AG04449 (cell line): ENCODE measurements around the gene PRKRA.

- RRBS = no CpG with 5 or more reads among the region's 5 CpGs
Measured at GRCh38 chr2:177309802-177310180, 45.3 kb upstream of the NFE2L2 start.

DNA sequence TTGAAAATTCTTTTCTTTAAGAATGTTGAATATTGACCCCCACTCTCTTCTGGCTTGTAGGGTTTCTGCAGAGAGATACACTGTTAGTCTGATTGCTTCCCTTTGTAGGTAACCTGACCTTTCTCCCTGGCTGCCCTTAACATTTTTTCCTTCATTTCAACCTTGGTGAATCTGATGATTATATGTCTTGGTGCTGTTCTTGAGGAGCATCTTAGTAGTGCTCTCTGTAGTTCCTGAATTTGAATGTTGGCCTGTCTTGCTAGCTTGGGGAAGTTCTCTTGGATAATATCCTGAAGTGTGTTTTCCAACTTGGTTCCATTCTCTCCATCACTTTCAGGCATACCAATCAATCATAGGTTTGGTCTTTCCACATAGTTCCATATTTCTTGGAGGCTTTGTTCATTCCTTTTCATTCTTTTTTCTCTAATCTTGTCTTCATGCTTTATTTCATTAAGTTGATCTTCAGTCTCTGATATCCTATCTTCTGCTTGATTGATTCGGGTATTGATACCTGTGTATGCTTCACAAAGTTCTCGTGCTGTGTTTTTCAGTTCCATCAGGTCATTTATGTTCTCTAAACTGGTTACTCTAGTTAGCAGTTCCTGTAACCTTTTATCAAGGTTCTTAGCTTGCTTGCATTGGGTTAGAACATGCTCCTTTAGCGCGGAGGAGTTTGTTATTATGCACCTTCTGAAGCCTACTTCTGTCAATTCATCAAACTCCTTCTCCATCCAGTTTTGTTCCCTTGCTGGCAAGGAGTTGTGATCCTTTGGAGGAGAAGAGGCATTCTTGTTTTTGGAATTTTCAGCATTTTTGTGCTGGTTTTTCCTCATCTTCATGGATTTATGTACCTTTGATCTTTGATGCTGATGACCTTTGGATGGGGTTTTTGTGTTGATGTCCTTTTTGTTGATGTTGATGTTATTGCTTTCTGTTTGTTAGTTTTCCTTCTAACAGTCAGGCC, 19.8 kb upstream of the AGPS start:
- RRBS = no CpG with 5 or more reads among the region's 4 CpGs

DNA sequence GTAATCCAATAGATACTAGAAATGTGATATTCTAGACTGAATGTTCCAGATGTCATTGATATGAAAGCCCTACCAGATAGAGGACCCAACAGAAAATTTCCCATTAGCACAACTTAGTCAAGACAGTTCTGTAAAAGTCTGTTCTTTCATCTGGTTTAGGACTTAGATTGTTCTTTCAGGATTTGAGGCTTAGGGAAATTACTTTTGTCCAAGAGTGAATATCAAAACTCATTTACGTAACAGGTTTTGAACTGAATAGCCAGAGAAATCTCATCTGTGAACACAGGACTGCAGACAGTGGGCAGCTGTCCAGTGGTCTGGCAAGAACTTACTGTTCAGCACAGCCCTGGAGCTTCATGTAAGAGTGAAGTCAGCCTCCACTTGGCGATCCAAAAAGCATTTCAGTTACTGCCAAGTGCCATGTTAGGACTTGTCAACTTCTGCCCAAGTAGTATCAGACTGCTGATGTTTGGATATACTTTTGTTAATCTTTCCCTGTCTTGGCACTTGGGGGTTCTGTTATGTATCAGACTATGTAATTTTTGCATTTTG, 77.6 kb downstream of the OSBPL6 start:
- RRBS = no CpG with 5 or more reads among the region's 2 CpGs

DNA sequence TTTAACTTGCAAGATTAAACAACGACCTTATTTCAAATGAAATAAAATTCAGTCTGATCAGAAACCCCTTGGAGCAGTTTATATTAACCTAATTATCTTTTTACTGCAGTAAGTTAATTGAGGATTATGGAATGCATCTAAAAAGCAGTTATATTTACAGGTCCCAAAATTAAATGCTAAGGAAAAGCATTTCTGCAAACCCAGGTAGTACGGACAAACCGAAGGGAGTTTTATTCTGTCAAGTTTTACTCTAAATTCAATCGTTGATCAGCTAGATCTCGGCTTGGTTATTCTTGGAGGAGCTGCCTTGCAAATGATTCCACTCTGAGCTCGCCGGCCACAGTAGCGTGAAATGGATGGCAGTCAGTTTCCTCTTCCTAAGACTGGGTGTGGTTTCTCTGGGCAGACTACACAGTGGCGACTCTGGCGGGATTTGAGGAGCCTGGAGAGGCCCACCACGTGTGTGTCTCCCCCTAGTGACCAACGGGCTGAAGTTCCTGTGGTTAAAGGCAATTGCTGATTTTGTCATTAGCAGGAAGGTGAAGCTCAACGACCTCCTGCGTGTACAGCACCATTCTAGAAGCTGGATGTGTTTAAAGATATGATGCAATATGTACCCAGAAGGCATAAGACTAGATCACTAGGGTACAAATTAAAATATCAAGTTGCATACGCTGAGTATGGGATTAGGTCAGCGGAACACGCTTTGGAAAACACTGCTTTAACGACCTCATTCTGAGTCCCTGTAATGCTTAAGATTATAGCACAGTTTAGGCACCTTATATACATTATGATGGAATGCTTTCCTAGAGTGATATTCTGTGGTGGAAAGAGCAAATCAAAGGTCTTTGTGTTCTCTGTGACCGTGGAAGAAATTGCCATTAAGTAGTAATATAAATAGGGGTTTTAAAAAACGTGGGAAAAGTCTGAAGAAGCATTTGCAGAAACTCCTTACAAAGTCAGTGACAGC, 36.3 kb downstream of the PRKRA start:
- RRBS = no CpG with 5 or more reads among the region's 20 CpGs

DNA sequence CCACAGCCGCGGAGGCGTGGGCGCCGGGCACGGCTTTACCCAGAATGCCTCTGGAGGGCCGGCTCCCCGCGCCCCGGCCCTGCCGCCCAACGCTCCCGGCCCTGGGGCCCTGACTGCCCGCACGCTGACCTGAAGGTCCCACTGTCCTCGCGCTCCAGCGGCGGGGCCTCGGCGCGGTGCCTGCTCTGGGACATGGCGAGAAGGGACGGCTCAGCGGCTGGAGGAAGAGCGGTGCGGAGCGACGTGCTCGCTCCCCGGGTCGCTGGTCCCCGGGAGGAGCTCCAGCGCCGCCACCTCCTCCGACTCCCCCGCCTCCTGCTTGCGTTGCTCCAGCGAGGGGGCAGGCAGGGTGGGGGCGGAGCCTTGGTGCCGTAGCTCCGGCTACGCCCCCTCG, at the start of gene PRKRA:
Gene PRKRA (minus strand): TSS at position 339 of the 394 bp plus-strand sequence.
- RRBS = 2% methylated on average over 15 of the region's 44 CpGs

- RRBS = no CpG with 5 or more reads among the region's 6 CpGs
Measured at GRCh38 chr2:178547492-178547786, 67.2 kb downstream of the PLEKHA3 start.

- RRBS = no CpG with 5 or more reads among the region's 3 CpGs
Measured at GRCh38 chr2:178719703-178720241, 87.5 kb downstream of the TTN start.

GRCh38 chr2:178725163-178725981, 81.9 kb downstream of the TTN start:
- RRBS = no CpG with 5 or more reads among the region's 8 CpGs

- RRBS = no CpG with 5 or more reads among the region's 2 CpGs
Measured at GRCh38 chr2:178754890-178755295, 52.3 kb downstream of the TTN start.

GRCh38 chr2:178892210-178892435, 84.9 kb upstream of the TTN start:
- RRBS = no CpG with 5 or more reads among the region's 2 CpGs

DNA sequence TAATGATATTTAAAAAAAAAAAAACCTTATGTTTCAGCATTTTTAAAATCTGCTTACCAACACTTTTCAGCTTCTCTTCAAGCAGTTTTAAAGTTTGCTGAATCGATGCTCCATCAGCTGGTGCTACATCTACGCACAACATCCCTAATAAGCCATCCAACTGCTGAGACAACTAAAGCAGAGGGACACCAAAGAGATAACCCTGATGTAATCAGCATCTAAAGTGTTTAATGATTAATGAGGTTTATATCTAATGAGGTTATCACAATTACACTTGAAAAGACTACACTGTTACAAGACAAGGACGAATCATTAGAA, 73.7 kb upstream of the CCDC141 start:
- RRBS = no CpG with 5 or more reads among the region's 3 CpGs

DNA sequence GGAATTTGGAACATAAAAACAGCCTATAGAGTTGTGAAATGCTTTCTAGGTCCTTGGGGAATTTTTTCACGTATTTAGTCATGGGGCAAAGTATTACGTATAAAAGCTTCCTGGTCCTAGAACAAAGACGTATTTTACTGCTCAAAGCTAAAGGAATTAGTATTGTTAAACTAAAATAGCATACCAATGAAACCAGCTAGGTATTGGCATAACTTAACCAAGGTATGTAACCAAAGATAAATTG, 1.6 kb downstream of the SESTD1 start:
- RRBS = no CpG with 5 or more reads among the region's 3 CpGs

DNA sequence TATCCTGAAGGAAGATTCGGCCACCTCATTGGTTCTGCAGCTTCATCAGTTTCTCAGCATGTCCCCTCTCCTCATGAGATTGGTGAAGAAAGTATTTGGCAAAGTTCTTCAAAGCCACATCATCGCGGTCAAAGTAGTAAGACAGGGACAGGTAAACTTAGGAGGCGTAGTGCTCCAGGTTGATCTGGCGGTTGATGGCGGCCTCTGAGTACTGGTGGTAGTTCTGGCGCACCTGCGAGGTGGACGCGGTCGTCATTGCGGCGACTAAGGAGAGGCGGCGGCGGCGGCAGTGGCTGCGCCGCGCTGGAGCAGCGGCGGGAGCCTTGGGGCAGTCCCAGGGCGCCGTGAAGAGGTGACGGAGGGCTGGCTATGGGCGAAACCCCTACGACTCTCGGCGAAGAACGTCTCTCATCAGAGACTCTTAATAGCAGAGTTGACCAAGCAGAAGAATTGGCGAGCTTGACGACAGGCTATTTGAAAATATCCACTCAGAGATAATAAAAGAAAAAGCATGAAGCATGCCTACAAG, 107.2 kb upstream of the UBE2E3 start:
- RRBS = no CpG with 5 or more reads among the region's 32 CpGs

- RRBS = no CpG with 5 or more reads among the region's 3 CpGs
Measured at GRCh38 chr2:181014712-181015187, 34.3 kb downstream of the UBE2E3 start.

DNA sequence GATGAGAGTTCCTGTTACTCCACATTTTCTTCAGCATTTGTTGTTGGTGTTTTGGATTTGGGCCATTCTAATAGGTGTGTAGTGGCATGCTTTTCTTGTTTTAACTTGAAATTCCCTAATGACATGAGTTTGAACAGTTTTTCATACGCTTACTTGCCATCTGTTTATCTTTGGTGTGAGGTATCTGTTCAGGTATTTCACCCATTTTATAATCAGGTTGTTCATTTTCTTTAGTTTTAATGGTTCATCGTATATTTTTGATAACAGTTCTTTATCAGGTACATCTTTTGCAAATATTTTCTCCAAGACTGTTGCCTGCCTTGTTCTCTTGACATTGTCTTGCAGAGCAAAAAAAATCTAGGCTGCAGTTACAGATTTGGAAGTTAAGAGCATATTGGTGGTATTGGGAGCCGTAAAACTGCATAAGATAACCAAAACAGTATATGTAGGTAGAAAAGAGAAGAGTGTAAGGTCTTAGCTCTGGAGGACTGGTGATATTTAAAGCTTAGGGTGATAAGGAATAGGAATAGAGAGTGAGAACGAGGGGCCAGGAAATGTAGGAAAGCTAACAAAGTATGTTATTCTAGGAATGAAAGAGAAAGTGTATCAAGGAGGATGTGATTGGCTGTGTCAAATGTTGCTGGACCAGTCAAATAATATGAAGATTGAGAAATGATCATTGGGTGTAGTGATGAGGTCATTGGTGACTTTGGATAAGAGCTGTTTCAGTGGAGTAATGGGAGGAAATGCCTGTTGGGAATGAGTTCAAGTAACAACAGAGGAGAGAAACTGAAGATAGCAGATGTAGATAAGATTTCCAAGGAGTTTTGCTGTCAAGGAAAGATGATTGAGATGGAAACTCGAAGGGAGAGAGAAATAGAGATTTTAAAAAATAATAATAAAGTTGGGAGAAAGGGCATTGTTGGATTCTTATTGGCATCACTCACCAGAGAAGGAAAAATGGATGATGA, 74.2 kb downstream of the UBE2E3 start:
- RRBS = no CpG with 5 or more reads among the region's 5 CpGs

DNA sequence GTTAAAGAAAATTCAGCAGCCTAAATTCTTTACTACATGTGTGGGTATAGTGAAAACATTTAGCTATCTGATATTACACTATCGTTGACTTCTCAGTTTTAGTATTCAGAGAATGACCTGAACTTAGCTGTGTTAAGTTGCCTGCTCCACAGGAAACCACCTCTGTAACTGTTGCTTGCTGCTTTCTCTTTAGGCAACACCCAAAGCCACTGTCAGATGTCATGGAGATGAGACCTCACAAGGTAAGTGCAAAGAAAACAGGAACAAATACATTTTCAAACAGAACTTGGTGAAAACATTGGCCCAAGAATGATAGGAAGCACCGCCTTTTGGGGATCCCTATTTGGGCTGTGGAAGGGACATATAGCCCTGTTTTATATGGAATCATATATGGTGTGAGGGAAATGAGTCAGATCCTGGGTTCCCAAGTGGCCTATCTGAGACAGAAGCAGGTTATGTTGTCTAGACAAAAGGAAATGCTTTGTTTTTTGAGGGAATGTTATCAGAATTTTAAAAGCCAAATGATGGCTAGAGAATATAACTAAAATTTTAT, 143.4 kb downstream of the UBE2E3 start:
- RRBS = no CpG with 5 or more reads among the region's 2 CpGs

GRCh38 chr2:181463495-181463942, 6.3 kb downstream of the ITGA4 start:
- RRBS = no CpG with 5 or more reads among the region's 3 CpGs

DNA sequence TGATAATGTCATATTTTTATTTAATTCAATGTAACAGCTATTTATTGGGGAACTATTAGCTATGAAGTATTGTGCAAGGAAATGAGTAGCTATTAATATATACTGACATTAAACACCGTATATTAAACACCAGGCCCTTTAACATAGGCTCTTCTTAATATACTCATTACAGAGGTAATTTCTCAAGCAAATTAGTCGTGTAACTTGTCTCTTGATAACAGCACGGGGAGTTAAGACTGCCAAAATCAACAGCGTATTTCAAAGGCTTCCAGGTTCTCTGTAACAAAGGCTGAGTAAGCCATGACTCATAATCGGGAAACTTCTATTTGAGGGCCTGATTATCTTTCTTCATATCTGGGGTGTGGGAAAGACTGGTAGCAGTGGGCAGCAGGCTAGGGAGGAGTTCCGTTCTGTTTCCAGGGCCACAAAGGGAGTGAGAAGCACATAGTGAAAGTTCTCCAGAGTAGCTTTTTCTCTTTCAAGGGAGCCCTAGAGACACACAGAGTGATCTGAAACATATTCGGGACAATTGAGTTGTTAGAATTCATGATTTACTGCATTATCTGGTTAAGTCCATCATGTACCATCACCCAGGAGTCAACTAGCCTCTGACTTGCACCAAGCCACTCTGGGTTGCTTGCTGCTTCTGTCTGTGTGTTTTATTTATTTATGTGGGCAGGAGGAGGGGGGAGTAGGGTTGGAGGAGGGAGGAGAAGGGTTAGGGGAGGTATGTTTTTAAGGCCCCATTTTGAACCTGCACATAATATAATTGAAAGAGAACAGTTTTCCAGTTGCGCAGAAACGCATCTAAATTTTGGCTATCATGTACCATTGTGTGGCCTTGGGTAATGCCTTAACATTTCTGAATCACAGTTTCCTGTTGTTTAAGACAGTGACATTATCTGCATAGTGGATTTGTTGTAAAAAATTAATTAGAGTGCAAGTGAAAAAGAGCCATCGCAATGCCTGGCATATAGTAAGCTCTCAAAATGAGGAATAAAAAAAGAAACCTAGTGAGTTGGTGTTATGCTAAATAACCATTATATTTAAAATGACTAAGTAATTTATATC, 80.5 kb upstream of the ITPRID2 start:
- RRBS = no CpG with 5 or more reads among the region's 10 CpGs

DNA sequence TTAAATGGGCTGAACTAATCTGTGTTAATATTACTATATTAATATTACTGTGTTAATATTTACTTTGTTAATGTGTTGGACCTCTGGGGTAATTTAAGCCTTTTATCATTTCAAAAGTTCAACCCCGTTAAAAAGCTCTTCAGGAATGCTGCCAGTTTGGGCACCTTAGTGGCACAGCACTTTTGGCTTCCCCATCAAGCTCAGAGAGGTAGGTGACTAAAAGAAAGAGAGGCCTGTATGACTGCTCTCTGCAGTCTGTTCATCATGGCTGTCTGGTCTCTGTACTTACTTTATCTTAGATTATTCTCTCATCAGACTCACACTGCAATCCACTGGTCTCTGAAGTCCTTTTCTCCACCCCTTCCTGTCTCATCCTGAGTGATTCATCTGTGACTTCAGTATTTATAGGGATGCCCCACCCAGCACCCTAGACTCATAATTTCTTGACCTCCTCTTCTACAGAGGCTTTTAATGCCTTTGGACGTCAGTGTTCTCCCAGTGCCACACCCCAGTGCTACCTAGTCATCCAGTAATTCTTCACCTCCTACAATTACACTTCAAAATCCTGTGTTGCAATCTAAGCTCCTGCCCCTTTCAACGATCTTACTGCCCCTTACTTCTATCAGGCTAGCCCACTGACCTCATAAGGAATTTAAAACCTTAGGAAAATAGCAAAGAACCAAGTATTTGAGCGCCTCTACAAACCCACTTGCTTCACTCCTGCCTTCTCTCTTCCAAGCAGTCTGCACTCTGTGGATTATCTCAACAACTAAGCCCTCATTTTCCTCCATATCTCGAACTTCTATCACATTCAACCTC, 14.9 kb upstream of the ITPRID2 start:
- RRBS = no CpG with 5 or more reads among the region's 5 CpGs